Ovary (tissue), 7 donors: ENCODE data around the genes SUB1, AMACR, BRIX1 and DNAJC21.

DNA sequence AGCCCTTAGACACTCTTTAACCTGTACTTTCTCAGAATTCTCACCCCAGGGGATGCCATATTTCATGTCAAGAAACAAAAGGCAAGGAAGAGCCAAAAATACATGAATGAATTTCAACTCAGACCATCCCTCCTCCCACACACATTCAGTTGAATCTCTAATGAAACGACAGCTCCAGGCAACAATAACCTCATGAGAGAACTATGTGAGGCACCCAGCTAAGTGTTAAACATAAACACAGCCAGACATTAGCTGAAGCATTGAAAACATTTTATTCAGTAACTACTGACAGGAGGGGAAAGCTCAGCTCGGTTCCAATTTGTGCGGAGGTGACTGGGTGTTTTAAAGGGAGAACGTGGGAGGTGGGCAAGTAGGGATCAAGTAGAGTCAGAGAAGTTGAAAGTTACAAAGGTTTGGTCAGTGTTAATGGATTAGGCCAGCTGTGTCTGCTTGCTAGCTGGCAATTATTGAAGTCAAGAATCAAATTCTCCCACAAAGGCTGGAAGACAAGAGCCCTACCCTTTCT lies 1359.2 kb upstream of the CDH9 start:
- PRO-cap, 7 experiments, result no peak in any of the 7 experiments
- RAMPAGE, long total RNA, 2 experiments, result no peak in any of the 2 experiments

- PRO-cap, 7 experiments, result no peak in any of the 7 experiments
- RAMPAGE, long total RNA, 2 experiments, result no peak in any of the 2 experiments
These were observed 1915.7 kb upstream of the CDH9 start for GRCh38 chr5:28954113-28954453.

DNA sequence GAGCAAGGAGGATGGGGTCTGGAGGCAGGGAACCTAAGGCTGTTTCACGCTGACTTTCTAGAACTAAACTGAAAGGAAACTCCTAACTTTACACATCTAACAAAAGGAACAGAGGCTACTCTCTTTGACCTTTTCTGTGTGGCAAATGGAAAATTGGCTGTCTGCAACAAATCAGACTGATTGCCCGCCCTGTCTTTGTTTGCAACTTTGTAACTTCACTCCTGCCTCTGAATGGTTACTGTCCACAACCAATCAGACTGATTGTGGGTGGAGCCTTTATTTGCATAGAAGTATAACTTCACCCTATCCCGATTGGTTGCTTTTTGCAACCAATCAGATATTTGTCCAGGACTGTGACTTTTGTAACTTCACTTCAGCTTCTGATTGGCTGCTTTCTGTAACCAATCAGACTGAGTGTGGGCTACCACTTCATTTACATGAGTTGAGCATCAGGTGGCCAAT lies 1810.9 kb upstream of the CDH6 start:
- PRO-cap, 7 experiments, result no peak in any of the 7 experiments
- RAMPAGE, long total RNA, 2 experiments, result no peak in any of the 2 experiments

DNA sequence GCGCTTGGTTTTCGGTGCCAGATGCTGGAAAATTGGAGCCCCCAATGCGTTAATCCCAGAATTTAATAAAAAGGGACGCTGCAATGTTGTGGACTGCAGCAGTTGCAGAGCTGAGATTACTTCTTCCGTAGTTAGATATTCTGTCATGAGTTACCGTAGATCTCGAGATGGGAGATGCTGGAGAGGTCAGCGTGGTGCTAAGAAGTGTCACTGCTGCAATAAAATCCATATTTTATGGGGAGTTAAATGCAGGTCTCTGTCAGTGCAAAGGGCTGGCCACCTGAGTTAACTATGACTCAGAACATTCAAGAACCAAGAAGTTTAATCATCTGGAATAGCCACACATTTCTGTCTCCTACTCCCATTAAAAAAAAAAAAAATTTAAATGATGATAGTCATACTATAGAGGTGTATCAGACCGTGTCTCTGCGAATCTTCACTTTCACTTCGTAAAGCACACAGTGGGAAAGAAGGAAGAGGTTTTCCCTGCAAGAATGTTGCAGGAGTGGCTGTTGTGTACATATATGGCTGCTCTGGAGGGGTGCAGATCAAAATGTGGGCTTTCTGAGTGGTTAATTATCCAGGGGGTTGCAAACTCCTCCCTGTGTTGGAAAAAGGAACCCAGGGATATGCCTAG lies 1.4 kb downstream of the CDH6 start:
- PRO-cap, 7 experiments, result no peak in any of the 7 experiments
- RAMPAGE, long total RNA, 2 experiments, result no peak in any of the 2 experiments

GRCh38 chr5:31854163-31855273 lies 215.6 kb downstream of the PDZD2 start:
- PRO-cap, 7 experiments, result peak in 6 of 7 experiments; most common plus-strand start chr5:31854396 (in 5); most common minus-strand start chr5:31854259 (in 1)
- RAMPAGE, long total RNA, 2 experiments, result start-site peak on the plus strand in 2 of 2 experiments, at chr5:31854260-31855113 at its widest, 18 to 85 reads per replicate

DNA sequence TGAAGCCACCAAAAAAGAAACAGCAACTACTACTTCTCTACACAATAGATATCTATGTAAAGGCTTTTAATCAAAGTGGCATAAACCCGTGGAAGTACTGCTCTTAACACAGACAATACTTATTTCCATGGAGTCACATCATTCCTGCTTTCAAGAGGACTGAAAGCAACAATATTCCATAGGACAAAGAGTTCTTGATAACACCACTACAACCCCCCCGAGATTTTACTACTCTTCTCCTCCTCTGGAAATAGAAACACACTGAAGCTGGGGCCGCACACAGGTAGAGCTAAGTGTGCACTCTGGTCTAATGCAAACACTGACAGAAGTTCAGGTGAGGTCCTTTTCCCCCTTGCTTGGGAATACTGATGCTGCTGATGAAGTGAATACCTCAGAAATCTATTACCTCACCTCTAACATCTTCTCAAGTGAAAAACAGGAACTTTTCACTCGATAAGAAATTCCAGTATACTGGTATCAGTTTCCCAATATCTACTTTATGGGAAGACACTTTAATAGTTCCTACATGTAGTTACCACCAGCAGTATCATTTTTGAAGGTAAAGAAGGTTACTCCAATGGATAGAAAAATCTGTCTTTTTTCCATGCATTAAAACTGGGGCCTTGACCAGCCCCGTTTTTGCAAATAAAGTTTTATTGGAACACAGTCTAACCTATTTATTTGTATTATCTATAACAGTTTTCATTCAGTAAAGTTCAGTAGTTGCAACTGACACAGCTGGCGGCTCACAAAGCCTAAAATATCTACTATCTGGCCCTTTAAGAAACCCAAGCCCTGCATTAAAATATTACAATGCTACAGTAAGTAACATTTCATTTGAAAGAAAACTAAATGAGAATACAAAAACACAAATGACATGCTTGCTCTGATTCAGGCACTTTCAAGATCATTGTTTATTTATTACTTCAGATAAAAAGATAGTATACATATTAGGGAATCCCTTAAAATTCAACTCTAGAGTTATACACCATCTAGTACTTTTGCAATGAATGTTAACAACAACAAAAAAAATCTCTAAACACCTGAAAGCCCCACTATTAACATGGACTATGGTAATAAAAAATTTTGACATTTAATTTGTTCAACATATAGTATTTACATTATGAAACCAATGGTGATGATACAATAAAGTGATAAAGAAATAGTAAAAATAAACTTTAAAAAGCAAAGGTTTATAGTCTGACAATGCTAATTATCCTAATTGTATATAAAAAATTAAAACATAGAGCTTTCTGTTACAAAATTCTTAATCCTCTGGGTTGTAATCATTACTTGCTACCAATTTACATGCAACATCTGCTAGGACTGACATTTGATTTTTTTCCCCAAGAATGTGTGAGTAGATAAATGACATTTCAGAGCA lies 49.8 kb downstream of the GOLPH3 start:
- PRO-cap, 7 experiments, result no peak in any of the 7 experiments
- RAMPAGE, long total RNA, 2 experiments, result no peak in any of the 2 experiments

- PRO-cap, 7 experiments, result peak in 2 of 7 experiments; most common plus-strand start chr5:32225645 (in 2); most common minus-strand start chr5:32225522 (in 2)
- RAMPAGE, long total RNA, 2 experiments, result no peak in any of the 2 experiments
These were observed 51.3 kb upstream of the GOLPH3 start for GRCh38 chr5:32225317-32225852.

DNA sequence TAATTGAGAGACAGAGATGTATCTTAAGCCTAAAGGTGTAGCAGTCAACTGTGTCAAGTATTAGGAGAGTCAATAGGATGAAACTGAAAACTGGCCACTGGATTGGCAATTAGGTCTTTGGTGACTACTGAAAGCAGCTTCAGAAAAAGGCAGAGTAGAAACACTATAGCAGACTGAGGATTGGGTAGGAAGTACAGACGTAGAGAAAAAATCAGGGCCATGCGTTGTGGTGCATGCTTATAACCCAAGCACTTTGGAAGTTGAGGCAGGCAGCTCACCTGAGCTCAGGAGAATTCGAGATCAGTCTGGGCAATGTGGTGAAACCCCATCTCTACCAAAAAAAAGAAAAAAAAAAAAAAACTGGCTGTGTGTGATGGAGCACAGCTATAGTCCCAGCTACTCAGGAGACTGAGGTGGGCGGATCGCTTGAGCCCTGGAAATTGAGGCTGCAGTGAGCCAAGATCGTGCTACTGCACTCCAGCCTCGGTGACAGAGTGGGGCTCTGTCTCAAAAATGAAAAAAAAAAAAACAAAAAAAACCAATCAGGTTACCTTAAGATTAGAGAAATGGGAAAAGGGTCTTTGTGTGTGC lies 42.2 kb downstream of the ZFR start:
- PRO-cap, 7 experiments, result no peak in any of the 7 experiments
- RAMPAGE, long total RNA, 2 experiments, result no peak in any of the 2 experiments

DNA sequence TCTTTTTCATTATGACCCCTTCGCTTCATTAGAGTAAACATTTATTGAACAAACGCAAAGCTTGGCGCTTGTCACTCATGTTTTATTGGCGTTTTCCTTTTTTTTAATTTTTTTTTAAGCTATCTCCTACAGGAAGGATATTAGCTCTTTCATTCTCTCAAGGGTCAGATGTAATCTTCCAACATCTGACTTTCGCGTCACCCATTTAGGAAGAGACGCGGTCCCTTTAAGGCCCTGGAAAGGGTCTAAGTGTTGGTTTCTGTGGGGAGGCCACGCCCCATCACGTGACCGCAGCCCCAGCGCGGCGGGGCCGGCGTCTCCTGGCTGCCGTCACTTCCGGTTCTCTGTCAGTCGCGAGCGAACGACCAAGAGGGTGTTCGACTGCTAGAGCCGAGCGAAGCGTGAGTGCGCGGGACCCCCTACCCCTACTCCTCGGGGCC lies at the start of gene SUB1:
SUB1 (plus strand) TSS at position 333 of the 440 bp plus-strand sequence.
- PRO-cap, 7 experiments, result peak in 7 of 7 experiments; most common plus-strand start position 347 of the sequence (in 4); most common minus-strand start position 327 of the sequence (in 1)
- RAMPAGE, long total RNA, 2 experiments, result start-site peak on the plus strand in 2 of 2 experiments, centred at positions 329 to 351 of the sequence, 5,292 to 7,919 reads per replicate

GRCh38 chr5:32990741-32991147 lies 279.6 kb downstream of the NPR3 start:
- PRO-cap, 7 experiments, result no peak in any of the 7 experiments
- RAMPAGE, long total RNA, 2 experiments, result no peak in any of the 2 experiments

GRCh38 chr5:33049110-33049691 lies 338.1 kb downstream of the NPR3 start:
- PRO-cap, 7 experiments, result no peak in any of the 7 experiments
- RAMPAGE, long total RNA, 2 experiments, result no peak in any of the 2 experiments

DNA sequence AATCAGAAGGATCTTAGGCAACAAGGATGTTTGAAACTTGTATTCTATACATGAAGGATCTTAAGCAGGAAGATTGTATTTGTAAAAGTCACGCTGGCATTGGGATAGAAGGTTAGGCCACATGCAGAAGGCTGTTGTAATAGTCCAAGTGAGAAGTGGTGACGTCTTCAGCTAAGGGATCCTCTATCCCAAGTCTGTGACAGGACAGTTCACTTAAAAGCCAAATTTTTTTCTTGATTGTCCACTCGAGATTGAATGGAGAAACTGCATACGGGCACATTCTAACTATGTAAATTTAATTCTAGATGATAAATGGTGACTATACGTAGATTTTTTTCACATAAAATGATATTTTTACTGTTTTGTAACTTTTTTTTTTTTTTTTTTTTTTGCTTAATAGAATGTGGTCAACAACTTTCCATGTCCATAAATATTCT lies 1.2 kb downstream of the TARS1 start:
- PRO-cap, 7 experiments, result no peak in any of the 7 experiments
- RAMPAGE, long total RNA, 2 experiments, result no peak in any of the 2 experiments

DNA sequence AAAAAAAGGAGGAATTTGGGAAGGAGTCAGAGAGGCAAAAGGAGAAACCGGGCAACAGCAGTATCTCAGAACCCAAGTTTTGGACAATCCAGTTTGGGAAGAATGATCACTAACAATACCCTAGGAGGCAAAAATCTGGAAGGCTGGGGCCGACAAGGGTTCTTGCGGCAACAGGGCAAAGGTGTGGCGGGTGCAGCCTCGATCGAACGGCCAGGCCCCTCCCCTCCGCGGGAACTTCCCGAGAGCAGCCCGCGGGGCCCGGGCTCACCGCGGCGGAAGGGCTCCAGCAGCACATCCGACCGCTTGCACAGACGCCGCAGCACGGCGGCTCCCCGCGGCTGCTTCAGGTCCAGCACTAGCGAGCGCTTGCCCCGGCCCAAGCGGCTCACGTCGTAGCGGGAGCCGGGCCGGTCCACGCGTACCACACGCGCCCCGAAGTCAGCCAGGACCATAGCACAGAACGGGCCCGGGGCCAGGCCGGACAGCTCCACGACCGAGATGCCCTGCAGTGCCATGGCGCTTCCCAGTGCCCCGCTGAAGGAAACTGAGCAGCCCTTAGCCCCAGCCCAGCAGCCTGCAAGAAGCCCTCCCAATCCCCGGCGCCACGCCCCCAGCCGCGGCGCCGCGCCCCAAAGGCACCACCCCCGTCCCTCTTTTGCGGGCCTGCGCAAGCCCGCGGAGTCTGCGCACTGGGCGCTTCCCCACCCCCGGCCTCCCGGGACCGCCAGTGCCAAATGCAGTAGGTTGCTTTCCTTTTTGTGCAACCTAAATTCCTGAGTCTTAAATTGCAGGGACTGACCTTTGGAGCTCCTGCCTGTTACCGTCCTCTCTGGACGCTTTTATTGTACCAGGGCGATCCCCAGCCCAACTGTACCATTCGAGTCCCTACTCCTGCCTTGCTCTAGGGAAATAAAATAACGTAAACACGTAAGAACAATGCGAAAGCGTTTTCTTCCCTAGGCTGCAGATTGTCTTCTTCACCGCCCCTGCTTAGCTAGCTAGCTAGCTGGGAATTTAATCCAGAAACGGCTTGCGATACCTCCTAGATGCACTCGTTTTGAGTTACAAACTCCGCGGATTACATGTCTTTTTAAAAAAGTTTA lies at the start of gene AMACR:
AMACR (minus strand) TSS at position 546 of the 1,103 bp plus-strand sequence.
- PRO-cap, 7 experiments, result peak in 7 of 7 experiments; most common plus-strand start position 713 of the sequence (in 6); most common minus-strand start position 323 of the sequence (in 5)
- RAMPAGE, long total RNA, 2 experiments, result start-site peak on the minus strand in 1 of 2 experiments, centred at position 532 of the sequence, 27 reads per replicate

DNA sequence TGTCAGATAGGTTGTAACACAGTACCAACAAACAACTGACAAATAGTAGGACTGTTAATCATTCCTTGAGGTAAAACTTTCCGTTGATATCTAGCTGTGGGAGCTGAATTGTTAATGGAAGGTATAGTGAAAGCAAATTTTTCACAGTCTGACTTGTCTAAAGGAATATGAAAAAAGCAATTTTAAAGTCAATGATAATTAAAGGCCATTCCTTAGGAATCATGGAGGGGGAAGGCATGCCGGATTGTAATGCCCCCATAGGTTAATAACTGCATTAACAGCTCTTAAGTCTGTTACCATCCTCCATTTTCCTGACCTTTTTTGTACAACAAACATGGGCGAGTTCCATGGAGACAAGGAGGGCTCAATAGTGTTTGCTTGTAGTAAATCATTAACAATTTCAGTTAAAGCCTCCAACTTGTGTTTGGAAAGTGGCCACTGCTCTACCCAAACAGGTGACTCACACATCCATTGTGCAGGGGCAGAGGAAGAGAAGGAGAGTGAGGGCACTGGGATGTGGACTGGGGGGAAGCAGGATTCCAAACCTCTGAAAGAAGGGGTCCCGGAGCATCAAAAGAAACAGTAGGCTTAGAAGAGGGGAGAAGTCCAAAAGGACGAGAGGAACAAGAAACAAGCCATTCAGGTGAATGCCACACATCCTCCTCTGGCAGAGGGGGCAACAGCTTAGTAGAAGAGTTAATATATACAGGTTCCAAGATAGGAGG lies 189.6 kb upstream of the RAI14 start:
- PRO-cap, 7 experiments, result no peak in any of the 7 experiments
- RAMPAGE, long total RNA, 2 experiments, result no peak in any of the 2 experiments

GRCh38 chr5:34498775-34499522 lies 157.2 kb upstream of the RAI14 start:
- PRO-cap, 7 experiments, result no peak in any of the 7 experiments
- RAMPAGE, long total RNA, 2 experiments, result no peak in any of the 2 experiments

GRCh38 chr5:34585420-34586058 lies 70.6 kb upstream of the RAI14 start:
- PRO-cap, 7 experiments, result no peak in any of the 7 experiments
- RAMPAGE, long total RNA, 2 experiments, result no peak in any of the 2 experiments

- PRO-cap, 7 experiments, result peak in 4 of 7 experiments; most common plus-strand start chr5:34915348 (in 2); most common minus-strand start chr5:34915281 (in 2)
- RAMPAGE, long total RNA, 2 experiments, result start-site peak on the minus strand in 1 of 2 experiments, at chr5:34915220-34915281 at its widest, 22 reads per replicate
These were observed 489 bp downstream of the RAD1 start for GRCh38 chr5:34914610-34915419.

DNA sequence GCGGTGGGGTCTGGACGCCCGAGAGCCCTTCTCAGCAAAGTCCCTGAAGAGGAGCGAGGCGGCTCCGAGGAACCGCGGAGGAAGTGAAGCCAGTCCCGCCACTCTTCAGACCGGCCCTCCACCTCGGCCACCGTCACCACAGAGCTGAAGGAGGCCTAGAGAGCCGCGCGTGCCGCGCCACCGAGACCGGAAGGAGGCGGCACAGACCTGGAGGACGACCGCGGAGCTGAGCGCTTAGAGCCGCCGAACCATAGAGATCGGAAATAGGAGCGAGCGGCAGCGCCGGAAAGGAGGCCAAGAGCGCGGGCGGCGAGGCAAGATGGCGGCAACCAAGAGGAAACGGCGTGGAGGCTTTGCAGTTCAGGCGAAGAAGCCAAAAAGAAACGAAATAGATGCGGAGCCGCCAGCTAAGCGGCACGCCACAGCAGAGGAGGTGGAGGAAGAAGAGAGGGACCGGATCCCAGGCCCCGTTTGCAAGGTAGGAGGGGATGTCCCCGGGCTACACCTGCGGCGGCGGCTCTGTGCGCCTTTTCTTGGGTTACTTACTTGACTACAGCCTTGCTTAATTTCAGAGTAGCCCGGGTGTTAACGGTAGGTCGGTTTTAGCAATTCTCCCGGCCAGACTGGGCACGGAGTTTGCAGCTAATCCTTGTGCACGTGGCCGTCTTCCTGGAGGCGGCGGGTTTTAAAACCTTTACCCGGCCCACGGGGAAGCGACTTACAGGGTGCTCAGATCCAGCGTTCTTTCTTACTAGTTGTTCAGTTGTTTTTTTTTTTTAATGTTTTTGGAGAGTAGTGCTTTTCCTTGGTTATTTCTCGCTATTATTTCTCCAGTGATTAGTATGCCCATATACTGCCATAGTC lies at the start of gene BRIX1:
BRIX1 (plus strand) TSS at position 292 of the 864 bp plus-strand sequence.
- PRO-cap, 7 experiments, result peak in 7 of 7 experiments; most common plus-strand start position 297 of the sequence (in 6); most common minus-strand start position 125 of the sequence (in 3)
- RAMPAGE, long total RNA, 2 experiments, result start-site peak on the plus strand in 2 of 2 experiments, centred at position 302 of the sequence, 344 to 602 reads per replicate; start-site peak on the minus strand in 2 of 2 experiments, centred at positions 101 to 104 of the sequence, 113 to 160 reads per replicate

DNA sequence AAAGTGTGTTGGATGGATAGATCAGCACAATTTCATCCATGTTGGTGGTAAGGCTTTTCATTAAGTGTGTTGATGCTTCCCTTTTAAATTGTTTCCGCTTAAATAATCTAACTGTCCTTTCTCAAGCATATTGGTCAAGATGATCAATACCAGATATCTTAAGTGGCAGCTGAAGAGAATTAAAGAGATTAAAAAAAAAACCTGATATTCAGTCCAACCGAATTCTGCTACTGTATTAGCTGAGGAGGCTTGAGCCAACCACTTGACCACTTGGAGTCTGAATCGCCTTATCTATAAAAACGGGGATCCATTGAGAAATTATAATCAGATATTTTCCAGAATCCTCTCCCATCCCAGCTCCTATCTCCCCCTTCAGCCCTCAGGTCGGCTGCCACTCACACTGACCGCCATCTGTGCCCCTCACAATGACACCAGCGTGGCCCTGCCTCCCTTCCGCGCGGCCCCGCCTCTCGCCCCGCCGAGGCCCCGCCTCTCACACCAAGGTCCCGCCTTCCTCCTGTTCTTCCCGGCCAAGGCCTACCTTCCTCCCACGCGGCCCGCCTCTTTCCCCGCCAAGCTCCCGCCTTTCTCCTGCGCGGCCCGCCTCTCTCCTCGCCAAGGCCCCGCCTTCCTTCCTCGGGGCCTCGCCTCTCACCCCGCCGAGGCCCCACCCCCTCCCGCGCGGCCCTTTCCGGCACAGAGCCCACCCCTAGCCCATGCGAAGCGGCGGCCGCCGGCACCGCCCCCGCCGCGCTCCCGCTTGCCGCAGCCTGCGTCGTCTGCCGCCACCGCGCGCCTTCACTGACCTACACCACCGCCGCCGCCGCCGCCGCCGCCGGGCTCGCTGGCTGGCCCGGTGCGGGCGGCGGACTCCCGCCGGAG lies at the start of gene DNAJC21:
DNAJC21 (plus strand) TSS at position 717 of the 882 bp plus-strand sequence.
- PRO-cap, 7 experiments, result peak in 7 of 7 experiments; most common plus-strand start position 717 of the sequence (in 4); most common minus-strand start position 420 of the sequence (in 4)
- RAMPAGE, long total RNA, 2 experiments, result no peak in any of the 2 experiments

DNA sequence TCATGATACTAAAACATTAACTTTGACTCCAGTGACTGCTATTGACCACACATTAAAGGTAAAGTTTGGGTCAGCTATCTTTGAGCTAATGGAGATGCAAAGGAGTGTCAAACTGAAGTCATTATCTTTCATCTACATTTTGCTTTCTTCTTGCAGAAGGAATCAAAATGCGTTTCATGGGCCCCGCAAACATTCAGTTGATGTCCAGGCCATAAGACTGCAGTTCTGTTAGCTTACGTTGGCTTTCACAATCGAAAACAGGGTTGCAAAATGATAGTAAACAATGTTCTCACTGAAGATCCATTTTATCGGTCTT lies 186.1 kb upstream of the PRLR start:
- PRO-cap, 7 experiments, result no peak in any of the 7 experiments
- RAMPAGE, long total RNA, 2 experiments, result no peak in any of the 2 experiments